WTC11 (cell line): ENCODE measurements around the gene ACTG2.

DNA sequence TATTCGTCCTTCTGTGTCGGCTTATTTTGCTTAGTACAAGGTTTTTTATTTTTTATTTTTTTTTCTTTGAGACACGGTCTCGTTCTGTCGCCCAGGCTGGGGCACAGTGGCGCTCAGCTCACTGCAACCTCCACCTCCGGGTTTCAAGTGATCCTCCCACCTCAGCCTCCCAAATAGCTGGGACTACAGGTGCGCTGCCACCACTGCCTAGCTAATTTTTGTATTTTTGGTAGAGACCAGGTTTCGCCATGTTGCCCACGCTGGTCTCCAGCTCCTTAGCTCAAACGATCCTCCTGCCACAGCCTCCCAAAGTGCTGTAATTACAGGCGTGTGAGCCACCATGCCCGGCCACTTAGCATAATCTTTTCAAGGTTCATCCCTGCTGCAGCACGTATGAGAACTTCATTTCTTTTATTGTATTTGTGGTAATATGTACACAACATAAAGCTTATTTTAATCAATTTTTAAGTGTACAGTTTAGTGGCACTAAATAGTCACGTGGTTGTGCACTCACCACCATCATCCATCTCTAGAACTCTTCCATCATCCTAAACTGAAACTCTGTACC is 38.4 kb downstream of the PCBP1 start:
- PRO-cap, result no peak

DNA sequence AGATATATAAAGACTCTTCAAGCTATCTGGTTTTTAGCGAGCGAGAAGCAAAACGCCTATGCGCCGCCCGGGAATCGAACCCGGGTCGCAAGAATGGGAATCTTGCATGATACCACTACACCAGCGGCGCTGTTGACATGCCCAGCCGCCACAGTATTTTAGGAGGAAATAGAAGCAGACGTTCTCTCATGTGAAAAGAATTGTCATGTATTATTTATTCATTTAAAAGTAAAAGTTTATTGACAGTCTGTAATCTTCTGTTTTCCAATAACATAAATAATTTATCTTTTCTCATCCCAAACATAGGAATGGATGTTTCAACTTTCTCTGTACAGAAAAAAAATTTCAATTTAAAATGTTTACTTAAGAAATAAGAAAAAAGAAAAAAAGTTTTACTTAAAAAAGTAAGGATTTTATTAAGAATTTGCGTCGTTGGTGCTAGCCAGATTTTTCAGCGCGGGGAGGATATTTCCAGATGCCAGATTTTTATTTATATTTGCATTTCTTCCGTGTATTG is 562 bp upstream of the TIA1 start:
- PRO-cap, result unidirectional peak, minus-strand start at position 134 of the sequence

- PRO-cap, result no peak
Measured at GRCh38 chr2:70279764-70280641, 13.5 kb downstream of the SNRPG start.

DNA sequence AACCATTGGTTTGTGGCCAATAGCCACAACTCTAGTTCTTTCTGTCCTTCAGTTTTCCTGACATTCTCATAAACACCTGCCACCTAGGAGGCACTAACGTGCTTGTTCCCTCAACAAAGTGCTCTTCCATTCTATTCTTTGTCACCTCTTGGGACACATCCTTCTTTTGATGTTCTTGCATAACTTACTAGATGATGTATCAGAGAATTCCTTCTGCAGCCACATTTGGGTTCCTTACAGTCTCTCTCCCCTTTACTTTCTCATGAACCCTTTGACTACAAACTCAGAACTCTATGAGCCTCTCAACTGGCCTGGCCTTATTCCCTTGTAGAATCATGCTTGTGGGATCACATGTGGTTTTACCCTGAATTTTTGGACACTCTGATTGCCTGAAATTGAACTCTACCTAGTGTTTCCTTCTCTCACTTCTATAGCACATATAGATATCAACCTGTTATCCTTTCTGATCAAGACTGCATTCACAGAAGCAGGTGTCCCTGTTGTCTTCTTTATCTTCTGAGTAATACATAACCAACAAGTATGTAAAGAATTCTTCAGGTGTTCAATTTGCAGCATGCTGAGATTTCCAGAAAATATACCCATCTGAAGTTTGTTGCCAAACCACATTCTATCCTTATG is 69.8 kb downstream of the TGFA start:
- PRO-cap, result no peak

GRCh38 chr2:70789387-70789856 is 1.0 kb downstream of the FIGLA start:
- PRO-cap, result no peak

GRCh38 chr2:71070306-71071046 is 2.0 kb downstream of the NAGK start:
- PRO-cap, result no peak

- PRO-cap, result no peak
Measured at GRCh38 chr2:71100626-71100917, 29.5 kb downstream of the MCEE start.

- PRO-cap, result no peak
Measured at GRCh38 chr2:71277413-71278292, 50.8 kb upstream of the PAIP2B start.

DNA sequence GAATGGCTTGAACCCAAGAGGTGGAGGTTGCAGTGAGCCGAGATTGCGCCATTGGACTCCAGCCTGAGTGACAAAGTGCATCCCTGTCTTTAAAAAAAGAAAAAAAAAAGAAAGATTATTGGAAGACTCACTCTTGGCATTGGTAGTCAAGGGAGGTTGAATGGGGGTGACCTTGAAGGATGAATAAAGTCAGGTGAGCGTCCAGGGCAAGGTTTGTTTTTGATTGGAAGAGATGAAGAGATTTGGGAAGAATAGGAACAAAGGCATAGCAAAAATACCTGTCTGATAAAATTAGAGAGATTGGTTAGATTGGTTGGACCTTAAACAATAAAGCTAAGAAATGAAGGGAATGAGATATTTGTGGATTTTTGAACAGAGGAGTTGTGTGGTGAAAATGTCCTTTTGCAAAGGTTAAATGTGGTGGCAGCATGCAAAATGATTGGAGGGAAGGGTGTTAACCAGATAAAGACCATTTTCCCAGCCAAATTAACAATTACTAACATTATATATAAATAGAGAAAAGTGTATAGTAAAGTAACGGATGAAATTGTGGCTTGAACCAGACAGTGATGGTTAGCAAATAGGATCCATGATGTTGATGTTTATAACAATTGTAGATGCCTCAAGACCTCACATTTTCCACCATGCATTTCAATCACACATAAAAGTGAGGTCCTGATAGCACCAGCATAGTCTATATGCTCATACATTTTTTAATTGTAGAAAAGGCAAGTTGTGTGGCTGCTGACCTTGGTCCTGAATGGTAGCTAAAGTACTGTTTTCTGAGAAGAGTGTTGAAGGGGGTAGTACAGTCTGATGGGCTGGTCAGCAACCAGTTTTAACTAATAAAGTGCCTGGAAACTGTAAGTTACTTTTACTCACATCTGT is 15.6 kb downstream of the ZNF638 start:
- PRO-cap, result no peak

GRCh38 chr2:71422708-71423722 is 43.5 kb upstream of the DYSF start:
- PRO-cap, result no peak

DNA sequence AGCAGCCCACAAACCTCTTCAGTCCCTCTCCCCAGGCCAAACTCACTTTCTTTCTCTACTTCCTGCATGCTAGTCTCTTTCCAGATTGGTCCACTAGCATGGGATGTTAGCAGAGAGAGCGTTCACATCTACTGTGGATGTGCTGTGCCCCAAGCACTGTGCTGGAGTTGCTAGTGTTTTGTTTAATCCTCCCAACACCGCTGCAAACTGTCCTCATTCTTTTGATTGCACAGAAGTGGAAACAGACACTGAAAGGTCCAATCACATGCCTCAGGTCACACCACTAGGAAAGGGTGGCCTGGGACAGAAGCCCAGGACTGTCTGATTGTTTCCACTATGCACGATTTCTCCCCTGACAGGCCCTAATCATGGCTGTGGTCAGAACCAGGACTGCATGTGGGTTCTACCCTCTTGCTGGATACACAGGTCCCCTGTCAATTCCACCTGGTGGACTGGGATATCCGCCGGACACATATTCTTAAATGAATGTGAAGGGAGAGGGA is 7.8 kb upstream of the DYSF start:
- PRO-cap, result no peak

DNA sequence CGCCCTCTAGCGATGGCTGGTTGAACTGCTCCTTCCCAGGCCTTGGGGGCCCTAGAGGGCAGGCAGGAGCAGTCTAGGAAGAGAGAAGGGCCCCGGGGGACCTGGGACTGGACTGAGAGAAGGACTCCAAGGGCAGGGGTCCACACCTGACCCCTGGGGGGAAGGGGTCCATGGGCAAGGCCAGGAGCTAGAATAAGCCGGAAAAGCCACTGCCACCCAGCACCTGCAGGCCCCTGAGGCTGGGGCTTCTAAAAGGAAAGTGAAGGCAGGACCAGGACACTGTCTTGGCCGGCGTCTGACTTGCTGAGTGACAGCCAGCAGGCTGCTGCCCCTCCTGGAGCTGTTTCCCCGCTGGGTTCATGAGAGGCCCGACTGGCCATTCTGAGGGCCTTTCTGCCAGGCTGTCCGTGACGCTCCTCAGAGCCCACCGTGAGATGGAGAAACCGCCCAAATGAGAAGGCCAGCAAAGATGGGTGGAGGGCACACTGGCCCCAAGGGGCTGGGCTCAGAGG is 10.0 kb downstream of the CYP26B1 start:
- PRO-cap, result no peak

- PRO-cap, result no peak
Measured at GRCh38 chr2:72515524-72516224, 310.2 kb downstream of the EXOC6B start.

DNA sequence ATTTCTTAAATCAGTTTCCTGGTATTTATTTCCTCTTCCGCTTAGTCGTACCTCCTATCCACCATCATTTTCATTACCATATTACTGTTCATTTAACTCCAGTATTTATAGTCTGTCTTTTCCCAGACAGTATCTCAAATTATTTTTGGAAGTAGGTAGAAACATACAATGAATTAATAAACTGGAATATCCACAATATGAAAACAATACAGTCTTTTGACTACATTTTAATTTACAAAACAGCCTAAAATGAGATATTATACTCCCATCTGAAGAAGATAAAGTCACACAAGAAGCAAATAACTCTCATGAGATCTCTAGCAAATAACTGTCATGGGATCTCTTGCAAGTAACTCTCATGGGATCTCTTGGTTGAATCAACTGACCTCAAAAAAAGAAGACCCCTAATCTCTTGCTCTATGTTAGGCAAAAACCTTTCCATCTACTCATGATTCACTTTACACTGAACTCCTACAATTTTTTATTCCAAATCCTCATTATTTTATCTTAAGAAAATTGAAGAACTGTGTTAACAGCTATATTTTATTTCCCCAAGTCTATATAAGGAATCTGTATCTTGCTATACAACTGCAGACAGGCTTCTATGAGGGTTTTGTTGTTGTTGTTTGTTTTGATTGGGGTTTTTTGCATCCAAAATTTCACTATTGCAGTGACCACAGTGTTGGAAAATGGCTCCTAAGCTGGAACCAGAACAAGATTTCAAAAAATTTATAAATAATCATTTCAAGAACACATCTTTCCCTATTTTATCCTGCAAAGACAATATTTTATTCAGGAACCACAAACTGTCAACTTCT is 166.7 kb downstream of the EXOC6B start:
- PRO-cap, result no peak

- PRO-cap, result no peak
Measured at GRCh38 chr2:72794112-72794506, 31.7 kb downstream of the EXOC6B start.

GRCh38 chr2:73034664-73035101 is 36.8 kb downstream of the SFXN5 start:
- PRO-cap, result no peak

DNA sequence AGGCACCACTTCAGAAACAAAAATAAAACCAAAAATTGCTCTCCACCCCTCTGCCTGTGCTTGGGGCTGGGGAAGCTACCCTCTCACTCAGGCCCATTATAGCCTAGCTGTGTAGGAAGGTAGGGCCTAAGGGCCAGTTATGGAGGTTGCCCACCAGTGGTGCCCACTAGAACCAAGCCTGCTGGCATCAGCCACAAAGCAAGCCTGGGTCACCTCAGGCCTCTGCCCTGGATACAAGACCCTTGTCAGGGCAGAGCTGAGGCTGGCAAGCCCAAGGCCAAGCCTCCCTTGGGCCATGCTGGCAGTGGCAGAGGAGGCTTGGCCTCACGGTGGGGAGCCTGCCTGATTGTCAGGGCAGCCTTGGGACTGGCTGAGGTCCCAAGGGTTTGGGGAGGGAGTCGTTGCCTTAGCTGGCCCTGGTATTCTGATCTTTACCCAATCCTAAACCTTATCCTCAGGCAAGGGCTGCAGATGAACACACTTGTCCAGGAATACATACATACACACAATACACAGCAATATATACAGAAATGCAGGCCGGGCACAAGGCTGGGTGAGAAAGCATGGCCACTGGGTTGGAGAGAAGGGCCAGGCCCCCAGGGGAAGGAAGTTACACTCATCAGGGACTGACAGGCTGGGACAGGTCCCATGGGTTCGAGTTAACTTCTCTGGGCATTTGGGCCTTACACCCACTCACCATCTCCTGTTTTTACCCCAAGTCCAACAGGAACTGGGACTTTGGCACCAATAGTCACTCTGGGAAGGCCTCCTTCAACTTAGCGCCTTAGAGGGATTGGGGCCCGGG is 21.0 kb downstream of the CCT7 start:
- PRO-cap, result no peak

DNA sequence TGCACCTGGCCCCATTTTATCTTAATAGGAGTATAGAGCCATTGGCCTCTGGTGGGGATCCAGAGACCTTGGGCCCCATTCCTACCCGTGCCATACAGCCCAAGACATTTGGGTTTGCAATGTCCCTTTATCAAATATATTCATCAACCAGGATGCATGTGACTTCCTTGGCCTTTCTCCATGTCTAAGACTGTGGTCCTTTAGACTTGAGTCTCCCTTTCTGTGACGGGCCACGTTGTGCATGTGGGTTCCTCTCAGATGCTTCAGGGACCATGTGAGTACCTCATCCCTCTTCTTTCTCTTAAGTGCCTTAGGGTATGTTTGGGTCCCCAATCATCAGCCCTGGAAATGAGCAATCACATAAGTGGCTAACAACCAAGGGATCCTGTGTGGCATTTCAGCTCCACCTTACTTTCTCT is 4.2 kb upstream of the TPRKB start:
- PRO-cap, result no peak

GRCh38 chr2:73746617-73747080 is 9.5 kb upstream of the TPRKB start:
- PRO-cap, result no peak

- PRO-cap, result no peak
Measured at GRCh38 chr2:73892432-73893394, at the start of gene ACTG2. ACTG2 (plus strand) TSS chr2:73893008.